GM23248 (cell line): ENCODE data around the genes EGFR and LANCL2.

DNA sequence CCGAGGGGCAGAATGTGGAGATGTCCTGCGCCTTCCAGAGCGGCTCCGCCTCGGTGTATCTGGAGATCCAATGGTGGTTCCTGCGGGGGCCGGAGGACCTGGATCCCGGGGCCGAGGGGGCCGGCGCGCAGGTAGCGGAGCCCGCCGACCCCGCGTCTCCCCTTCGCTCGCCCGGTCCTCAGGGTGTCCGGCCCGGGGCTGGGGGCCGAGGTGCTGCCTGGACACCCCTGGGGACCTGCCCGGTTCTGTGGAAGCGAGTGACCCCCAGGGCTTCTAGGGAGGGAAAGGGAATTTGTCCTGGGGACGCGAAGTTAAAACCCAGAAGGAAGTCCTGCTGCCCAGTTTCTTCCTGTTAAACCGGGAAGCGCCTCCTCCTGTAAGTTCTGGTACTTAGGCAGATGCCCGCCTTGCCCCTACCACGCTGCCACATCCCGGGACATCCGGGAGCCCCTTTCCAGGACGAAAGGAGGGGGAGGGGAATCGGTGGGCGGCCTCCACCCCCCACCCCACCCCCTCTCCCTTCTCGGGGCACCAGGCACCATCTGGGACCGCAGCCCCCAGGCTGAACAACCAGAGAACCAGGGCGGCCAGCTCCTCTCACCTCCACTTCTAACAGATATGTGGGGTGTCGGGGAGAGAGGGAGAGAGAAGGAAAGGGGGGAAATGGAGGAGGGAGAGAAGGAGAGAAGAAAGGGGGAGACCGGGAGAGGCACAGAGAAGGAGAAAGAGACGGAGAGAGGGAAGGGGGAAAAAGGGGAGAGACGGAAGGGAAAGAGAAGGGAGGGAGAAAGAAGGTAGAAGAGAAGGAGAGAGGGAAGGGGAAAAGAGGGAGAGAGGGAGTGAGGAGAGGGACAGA, 2.7 kb downstream of the VSTM2A start:
- RAMPAGE, long total RNA: no peak

DNA sequence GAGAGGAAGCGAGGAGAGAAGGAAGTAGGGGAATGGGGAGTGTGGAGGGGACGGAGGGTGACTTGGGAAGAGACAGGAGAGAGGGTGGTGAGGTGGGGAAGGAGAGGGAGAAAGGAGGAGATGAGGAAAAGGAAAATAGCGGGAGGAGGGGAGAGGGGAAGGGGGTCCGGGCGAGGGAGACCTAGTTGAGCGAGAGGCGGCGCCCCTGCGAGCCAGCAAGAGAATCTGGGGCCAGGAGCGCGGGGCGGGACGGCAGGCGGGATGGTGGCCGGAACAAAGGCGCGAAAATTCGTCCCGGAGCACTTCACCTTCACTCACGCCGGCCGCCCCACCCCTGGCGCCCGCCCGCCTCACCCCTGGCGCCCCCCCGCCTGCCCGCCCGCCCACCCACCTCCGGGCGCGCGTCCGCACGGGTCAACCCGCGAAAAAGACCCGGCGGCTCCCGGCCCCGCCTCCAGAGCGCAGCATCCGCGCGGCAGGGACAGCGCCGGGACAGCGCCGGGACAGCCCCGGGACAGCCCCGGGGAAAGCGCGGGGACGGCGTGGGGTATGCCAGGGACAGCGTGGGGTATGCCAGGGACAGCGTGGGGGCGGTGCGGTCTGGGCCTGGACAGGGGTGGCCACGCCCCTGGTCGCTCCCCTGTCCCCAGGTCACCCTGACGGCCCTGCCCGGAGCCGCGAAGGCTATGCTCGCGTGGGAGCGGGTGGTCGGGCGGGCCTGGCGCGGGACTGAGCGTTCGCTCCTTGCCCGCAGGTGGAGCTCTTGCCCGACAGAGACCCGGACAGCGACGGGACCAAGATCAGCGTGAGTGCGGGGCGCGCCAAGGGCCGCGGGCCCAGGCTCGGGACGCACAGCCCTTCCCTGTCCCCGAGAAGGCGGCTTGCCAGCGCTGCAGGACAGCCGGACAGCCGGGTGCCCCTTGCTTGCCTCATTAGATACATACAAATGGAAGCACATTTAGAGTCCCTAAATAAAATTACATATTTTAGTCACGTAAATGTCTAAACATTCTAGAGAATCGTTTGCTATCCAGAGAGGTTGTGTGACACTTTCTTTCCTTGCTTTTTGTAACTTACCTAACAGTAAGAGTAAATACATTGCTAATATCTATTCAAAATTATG, 4.4 kb downstream of the VSTM2A start:
- RAMPAGE, long total RNA: no peak

DNA sequence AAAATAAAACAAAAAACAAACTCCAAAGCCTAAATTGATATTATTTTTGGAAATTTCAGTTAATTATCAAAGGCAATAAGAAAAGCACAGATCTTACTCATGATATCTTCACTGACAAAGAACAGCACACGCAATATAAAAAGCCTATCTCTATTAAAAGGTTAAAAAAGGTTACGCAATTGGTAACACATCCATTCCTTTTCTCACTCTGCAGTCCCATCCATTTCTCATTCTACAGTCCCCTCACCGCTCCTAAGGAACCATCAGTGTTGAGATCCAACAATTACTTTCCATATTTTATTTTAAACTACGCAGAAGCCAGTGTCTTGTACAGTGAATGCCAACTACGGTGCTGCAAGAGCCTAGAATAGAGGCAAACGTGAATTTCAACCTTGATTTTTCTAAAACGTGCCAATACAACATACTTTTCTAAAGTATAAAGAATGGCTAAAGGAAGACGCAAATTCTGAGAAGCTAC, 1.2 kb downstream of the SEC61G start:
- RAMPAGE, long total RNA: no peak

- RAMPAGE, long total RNA: no peak
Observed at GRCh38 chr7:54811374-54811631, 52.3 kb upstream of the SEC61G start.

DNA sequence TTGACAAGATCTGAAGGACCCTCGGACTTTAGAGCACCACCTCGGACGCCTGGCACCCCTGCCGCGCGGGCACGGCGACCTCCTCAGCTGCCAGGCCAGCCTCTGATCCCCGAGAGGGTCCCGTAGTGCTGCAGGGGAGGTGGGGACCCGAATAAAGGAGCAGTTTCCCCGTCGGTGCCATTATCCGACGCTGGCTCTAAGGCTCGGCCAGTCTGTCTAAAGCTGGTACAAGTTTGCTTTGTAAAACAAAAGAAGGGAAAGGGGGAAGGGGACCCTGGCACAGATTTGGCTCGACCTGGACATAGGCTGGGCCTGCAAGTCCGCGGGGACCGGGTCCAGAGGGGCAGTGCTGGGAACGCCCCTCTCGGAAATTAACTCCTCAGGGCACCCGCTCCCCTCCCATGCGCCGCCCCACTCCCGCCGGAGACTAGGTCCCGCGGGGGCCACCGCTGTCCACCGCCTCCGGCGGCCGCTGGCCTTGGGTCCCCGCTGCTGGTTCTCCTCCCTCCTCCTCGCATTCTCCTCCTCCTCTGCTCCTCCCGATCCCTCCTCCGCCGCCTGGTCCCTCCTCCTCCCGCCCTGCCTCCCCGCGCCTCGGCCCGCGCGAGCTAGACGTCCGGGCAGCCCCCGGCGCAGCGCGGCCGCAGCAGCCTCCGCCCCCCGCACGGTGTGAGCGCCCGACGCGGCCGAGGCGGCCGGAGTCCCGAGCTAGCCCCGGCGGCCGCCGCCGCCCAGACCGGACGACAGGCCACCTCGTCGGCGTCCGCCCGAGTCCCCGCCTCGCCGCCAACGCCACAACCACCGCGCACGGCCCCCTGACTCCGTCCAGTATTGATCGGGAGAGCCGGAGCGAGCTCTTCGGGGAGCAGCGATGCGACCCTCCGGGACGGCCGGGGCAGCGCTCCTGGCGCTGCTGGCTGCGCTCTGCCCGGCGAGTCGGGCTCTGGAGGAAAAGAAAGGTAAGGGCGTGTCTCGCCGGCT, at the start of gene EGFR:
Gene EGFR, plus strand, starts transcription at position 611 of the 981 bp plus-strand sequence.
- RAMPAGE, long total RNA: no peak

DNA sequence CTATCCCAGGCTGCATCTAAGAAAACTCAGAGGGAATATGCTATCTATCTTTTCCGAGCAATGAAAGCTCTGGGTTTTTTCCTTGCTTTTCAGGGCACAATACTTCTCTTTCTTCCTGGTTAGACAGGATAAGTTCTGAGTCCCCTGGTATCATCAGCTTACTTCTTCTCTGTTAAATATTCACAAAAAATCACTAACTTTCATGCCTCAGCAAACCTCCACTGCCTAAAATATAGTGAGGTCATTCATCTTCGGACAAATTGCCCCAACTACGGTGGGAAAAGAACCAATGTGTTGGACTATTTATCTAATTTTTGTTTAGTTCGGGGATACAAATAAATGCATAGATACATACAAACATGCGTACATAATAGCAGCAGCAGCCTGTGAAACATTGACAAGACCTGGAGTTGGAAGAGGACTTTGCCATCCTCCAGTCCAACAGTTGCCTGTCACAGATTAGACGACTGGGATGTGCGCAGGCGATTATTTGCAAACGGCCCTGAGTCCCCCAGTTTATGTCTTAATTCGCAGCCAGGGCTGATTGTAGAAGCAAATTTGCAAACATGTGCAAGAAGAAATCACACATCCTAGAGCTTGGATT, 51.5 kb downstream of the EGFR start:
- RAMPAGE, long total RNA: no peak

DNA sequence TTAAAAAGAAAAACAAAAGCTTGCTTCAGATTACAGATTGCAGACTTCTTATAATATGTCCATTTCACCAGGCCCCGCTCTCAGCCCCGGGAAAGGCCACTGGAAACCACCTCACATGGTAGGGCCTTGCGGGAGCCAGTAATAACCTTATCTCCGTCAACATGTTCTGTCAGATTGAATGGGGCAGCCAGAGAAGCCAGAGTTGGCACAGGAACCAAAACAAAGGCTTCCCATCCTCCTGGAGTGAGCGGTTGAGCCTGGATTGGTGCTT, 108.9 kb downstream of the EGFR start:
- RAMPAGE, long total RNA: no peak

GRCh38 chr7:55129613-55130388, 111.0 kb downstream of the EGFR start:
- RAMPAGE, long total RNA: no peak

DNA sequence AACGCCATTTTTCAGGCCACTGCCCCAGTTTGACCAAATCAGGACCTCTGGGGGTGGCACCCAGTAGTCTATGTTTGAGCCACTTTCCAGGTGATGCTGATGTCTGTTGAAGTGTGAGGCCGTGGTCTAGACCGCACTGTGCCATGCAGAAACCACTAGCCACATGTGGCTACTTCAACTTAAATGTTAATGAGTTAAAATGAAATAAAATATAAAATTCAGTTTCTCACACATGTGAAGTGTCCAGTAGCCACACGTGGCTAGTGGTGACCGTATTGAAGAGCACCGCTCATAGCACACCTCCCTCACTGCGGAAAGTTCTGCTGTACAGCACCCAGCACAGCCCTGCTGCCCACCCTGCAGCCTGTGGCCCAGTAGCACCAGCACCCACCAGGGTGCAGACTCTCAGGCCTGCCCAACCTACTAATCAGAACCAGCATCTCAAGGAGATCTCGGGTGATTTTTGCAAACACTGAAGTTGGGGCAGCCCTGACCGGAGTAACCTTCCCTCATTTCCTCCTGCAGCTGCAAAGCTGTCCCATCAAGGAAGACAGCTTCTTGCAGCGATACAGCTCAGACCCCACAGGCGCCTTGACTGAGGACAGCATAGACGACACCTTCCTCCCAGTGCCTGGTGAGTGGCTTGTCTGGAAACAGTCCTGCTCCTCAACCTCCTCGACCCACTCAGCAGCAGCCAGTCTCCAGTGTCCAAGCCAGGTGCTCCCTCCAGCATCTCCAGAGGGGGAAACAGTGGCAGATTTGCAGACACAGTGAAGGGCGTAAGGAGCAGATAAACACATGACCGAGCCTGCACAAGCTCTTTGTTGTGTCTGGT, 162.9 kb upstream of the LANCL2 start:
- RAMPAGE, long total RNA: no peak

GRCh38 chr7:55365093-55366156, at the start of gene LANCL2:
LANCL2 (plus strand) TSS chr7:55365337.
- RAMPAGE, long total RNA: no peak

DNA sequence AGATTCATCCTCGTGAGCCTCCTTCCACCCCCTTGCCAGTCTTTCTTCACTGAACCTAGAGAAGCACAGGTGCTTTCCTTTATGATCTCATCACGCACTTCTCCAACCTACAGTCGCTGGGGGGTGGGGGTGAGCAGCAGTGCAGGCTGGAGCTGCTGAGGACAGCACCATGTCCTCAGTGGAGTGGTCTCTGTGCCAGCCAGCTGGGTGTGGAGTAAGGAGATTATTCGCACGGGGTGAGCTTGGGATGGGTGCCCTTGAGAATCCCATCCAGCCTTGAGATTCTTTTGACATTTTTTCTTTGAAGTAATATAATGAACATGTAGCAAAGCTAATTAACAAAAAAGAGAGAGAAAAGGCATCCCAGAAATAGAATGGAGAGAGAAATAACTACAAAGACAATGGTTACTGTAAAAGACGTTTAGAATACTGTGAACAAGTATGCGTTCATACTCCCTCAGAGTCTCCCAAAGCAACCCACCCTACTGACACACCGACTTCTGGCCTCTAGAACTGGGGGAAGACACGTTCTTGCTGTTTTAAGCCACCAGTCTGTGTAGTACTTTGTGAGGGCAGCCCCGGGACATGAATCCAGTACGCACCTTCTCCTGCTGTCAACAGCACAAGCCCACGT, 87.9 kb downstream of the VOPP1 start:
- RAMPAGE, long total RNA: no peak

DNA sequence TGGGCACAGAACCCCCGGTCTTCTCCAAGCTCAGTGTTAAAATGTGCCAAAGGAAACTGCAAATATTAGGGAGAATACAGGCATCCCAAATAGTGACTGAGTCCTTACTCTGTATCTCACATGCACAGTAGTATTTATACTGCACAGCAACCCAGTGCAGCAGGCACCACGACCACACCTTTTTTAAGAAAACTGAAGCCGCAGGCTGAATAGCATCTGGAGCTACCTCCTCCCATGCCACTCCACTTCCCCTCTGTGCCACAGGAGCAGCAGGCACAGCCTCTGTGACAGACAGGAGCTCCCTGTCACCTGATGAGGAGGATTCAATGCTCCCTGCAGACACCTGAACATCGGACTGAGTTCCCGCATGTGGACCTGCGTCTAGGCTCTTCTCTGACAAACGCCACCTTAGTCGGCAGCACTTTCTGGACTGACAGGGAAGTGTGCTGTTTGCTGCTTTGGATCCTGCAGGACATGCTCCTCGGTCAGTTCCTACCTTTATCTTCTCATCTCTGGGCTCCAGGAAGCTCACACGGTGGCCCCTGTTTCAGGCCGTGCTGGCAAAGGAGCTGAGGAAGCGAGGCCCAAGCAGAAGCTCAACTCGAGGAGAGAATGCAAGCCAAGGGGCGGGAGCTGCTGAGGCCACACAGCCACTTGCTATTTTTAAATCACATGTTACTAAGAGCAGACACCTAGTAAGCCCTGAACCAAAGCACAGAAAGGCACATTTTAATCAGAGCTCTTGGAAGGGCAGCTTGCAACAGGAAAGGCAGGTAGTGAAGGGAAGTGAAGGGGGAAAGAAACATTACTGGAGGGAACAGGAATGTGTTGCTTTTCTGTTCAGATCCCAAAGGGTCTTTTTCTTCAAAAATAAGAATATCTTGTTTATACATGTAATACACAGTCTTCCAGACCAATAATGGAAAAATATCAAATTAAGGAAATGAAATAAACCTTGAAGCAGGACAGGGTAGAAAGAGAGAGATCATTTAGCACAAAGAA, 56.6 kb downstream of the VOPP1 start:
- RAMPAGE, long total RNA: no peak

- RAMPAGE, long total RNA: no peak
Observed at GRCh38 chr7:56287635-56288251, 171.5 kb upstream of the NUPR2 start.

- RAMPAGE, long total RNA: no peak
Observed at GRCh38 chr7:57868389-57869096, 418.6 kb downstream of the ZNF716 start.

DNA sequence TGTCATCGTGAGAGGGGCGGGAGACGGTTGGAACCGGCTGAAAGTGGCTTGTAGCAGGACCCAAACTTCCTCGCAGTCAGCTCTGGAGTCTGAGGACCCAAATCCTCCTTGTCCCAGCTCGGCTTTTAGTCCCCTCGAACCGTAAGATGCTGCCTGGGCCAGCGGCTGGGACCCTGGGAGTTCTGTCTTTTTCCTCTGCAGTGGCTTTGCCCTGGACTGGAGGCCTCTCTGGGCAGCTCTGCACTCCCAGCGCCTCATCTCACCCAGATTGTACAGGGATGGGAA, 308 bp downstream of the ZNF722 start:
- RAMPAGE, long total RNA: no peak

DNA sequence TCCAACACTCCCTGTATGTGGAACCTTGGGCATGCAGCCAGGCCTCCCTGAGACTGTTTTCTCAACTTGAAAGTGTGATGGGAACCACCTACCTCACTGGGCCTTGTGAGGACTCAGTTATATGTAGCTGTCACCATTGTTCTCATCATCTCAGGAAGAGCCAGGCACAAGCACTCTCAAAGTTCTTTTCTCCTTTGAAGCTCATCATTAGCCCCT, 861 bp upstream of the ZNF727 start:
- RAMPAGE, long total RNA: no peak

GRCh38 chr7:64569046-64569936, 6.4 kb upstream of the ZNF680 start:
- RAMPAGE, long total RNA: no peak

GRCh38 chr7:64658918-64659355, 7.0 kb upstream of the ZNF107 start:
- RAMPAGE, long total RNA: no peak

DNA sequence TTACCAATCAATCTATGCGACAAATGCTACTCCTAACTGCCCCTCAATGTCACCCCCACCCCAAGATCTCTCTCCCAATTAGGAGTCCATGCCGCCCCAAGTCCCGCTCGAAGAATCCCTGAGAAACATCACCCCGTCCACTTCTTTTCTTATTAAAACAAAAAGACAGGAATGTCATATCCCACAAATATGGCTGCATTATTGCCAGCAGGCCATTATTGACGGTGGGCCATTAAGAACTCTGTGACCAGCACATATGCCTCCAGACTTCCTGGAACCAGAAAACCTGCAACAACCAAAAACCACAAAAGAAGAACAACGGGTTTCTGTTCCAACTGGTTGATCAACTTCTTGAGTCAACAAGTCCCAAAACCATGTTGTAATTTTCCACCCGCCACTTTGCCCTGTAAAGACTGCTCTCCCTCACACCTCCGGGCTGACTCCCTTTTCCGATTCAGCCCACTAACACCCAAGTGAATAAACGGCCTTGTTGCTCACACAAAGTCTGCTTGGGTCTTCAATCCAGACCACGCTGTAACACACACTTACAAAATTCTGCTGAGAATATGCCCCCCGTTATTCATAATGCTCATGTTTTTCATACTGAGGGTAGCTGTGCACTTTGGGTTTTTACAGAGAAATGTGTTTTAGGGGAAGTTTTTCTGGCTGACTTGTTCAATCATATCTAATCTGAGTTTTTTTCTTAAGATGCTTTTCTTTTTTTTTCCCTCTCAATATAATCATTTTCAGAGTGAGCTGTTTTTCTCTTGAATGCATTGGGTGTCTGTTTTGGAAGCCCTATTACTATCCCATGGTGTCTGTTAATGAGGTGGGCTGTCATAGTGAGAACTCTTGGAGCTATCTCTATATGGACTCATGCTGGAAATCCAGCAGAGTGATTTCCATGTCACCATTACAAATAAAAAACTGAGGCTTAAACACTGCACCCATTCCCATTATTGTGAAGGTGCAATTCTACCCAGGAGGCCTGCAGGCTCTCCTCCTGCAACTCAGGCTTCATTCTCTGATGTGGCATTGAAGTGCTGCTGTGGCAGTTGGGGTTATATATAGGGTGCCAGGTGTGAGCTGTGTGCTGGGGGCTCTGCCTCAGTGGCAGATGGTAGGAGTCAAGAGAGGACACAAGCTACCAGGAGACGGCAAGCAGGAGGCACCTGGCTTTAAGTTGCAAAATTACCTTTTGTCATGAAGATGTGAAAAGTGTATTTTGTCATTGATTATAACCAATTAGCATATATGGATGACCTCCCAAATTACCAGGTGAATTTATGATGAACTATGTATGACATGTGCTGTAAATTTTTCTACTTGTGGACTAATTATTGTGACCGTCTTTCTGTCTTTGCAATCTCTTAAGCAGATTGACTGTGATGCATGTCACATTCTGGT, 21.0 kb downstream of the ZNF107 start:
- RAMPAGE, long total RNA: no peak

GRCh38 chr7:64709559-64710225, 43.8 kb downstream of the ZNF107 start:
- RAMPAGE, long total RNA: no peak